Kidney epithelial cell (primary cell): Measurements from ENCODE around the genes OR52N1, OR52E6, OR52E5, APBB1, TAF10, DCHS1 and OR2D3.

- RAMPAGE, long total RNA = no peak
- RRBS = no CpG with 5 or more reads among the region's 5 CpGs
These were observed 7.5 kb downstream of the TRIM34 start for GRCh38 chr11:5632214-5632824.

DNA sequence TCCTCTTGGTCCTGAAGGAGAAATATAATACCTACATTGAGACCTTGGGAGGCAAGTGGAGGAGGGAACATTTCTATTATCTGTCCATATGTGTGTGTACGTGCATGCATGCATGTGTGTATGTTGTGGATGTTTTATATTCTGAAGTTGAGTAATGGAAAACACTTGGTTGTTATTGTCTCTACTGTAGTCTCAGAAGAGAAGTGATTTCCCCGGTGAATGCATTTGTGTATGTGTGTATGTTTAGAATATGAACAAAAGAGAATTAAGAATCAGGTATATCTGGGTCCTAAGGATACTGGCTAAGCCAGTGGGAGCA lies at the start of gene OR52N1:
TSS of gene OR52N1 (minus strand) at position 82 of the 319 bp plus-strand sequence.
- RAMPAGE, long total RNA = no peak
- RRBS = no CpG with 5 or more reads among the region's 2 CpGs

GRCh38 chr11:5841649-5842121 lies at the start of gene OR52E6:
TSS of gene OR52E6 (minus strand) at chr11:5841897.
- RAMPAGE, long total RNA = no peak
- RRBS = no CpG with 5 or more reads among the region's 2 CpGs

DNA sequence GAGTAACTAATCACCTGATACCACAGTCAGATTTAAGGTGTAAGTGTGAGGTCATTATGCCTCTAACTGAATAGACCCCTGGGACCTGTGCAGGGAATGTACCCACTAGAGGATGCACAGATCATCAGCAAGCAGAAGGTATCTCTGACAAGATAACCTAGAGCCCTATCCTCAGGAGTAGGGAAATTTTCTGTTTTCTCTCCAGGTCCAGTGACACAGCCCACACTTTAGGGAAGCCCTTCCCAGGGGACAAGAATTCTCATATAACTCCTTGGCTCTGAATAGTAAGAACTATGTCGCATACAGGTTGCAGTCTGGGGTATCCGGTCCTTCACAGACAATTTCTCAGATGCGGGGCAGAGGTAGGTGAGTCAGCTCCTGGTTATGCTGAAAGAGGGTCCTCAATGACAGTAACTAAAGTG lies at the start of gene OR52E5:
TSS of gene OR52E5 (plus strand) at position 300 of the 422 bp plus-strand sequence.
- RAMPAGE, long total RNA = no peak
- RRBS = no CpG with 5 or more reads among the region's 3 CpGs

DNA sequence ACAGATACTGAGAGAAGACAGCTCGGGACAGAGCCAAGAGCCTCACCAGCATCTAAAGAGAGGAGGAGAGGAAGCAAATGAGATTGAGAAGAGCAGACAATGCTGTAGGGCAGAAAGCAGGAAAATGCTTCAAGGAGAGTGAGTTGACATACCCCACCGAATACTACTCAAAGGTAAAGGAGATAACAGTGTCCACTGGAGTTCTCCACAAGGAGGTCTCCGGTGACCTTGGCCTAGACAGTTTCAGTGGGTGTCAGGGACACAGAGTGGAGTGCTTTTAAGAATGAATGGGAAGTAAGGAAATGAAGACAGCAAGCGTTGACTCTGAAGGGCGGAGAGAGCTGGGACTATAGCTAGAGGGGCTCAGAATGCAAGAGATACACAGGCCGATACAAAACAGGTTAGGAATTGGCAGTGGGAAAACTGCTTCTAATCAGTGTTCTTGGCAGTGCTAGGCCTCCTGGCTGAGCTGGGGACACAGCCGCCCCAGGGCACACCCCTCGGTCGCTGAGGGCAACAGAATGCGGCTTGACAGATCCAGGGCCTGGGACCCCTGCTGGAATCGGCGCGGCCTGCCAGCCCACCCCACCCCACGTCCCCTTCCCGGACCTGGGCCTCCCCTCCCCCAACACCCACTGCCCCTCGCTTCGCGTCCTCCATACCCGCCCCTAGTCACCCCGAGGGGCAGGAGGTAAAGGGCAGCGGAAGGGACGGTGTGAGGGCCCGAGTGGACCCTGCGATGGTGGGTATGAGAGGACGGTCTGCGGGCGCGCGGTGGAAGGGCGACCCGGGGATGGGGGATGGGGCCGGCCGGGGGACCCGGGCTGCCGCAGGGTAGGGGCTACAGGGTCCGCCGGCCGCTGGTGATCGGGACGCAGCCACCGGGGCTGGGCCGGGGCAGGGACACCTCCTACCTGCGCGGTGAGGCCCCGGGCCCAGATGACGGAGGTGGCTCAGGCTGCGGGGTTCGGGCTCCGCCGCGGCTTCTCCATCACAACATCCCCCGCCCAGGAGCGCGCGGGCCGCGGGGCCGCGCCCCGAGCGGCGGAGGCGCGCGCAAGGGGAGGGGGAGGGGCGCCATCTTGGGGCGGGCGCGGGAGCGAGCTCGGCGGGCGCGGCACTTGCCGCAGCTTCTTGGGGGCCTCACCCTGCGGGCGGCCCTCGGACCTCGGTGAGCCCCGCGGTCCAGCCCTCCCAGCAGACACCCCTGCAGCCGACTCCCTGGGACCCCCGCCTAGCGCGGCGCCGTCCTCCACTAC lies at the start of gene APBB1:
TSS of gene APBB1 (minus strand) at position 1,024 of the 1,259 bp plus-strand sequence.
- RAMPAGE, long total RNA = start-site peak on the minus strand centred at position 1,004 of the sequence, 23 bp wide, 158 and 93 reads in 2 replicates
- RRBS = 0% methylated on average over 2 of the region's 87 CpGs

- RAMPAGE, long total RNA = no peak
- RRBS = 1% methylated on average over 14 of the region's 35 CpGs
These were observed 425 bp upstream of the APBB1 start for GRCh38 chr11:6419330-6419707.

DNA sequence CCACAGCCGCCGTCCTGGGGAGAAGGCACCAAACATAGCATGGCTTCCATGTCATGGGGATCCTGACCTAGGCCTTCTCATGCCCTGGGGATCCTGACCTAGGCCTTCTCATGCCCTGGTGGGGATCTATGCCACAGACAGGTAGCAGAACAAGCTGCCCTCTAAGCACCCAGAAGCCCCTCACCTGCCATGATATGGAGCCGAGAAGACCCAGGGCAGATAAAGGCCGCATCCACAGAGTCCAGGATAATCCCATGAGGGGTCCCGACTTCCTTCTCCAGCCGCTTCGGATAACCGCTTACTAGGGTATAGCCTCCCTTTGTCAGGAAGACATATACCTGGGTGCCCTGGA lies 9.4 kb downstream of the HPX start:
- RAMPAGE, long total RNA = no peak
- RRBS = no CpG with 5 or more reads among the region's 8 CpGs

DNA sequence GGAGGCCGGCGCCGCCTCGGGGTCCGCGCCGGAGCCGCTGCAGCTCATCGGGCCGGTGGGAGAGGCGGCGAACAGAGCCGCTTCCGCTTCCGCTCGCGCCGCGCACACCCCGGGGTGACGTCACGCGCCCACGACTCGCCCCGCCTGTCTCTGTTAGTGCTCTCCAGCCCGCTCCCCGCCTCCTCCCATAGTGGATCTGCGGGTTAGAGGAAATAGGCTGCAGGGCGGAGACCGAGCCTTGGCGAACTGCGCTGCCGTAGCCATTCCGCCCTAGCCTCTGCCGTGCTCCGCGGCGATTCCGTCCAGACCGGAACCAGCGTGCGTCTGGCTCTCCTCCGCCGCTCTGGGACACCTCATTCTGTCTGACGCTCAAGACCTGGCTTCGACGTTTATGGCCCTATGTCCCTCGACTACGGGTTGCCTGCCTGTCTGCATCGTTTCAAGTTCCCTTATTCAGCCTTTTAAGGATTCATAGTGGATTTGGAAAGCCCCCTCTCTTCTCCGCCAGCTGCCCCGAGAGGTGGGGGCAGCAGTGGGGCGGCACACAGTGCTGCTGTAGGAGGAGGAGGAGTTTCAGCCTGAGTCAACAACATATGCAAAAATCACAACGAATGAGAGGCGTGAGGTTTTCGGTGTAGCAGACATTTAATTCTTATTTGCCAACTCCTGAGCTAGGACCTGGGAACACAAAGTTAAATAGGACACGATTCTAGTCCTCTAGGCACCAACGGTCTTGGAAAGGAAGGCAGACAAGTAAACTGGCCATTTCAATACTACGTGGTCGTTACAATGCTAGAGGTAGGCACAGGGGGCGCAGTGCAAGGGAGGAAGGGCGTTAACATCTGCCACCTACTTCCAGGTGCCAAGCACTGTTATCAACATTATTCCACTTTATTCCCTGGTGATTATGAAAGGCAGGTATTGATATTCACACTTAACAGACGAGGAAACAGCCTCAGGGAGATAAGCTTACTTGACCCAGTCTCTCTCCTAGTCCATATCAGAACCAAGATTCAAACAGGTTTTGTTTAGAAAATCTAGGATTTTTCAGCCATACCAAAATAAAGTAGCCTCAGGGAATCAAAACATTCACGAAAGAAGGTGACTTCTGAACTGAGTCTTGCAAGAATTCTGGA lies at the start of gene TAF10:
TSS of gene TAF10 (minus strand) at position 75 of the 1,136 bp plus-strand sequence.
- RAMPAGE, long total RNA = no peak
- RRBS = 2% methylated on average over 11 of the region's 65 CpGs

DNA sequence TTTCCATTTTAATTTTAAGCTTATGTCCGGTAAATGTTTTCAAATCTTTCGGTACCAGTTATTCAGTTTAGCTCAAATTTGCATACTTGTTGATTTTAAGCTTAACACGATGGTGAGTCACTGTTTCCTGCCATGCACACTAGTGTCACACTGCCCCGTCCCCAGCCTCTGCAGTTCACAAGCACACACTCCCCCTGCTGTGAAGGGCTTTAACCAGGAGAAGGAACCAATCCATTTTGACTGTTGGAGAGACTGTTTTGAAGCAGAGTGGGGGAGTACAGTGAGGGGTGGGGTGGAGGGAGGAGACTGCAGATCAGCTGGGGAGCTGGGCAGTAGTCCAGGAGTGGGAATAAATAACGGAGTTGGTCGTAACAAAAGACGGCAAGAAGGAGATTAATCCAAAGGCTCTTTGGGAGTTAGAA lies 1.1 kb downstream of the TPP1 start:
- RAMPAGE, long total RNA = no peak
- RRBS = no CpG with 5 or more reads among the region's 7 CpGs

- RAMPAGE, long total RNA = no peak
- RRBS = no CpG with 5 or more reads among the region's 16 CpGs
These were observed 518 bp downstream of the TPP1 start for GRCh38 chr11:6618490-6619318.

DNA sequence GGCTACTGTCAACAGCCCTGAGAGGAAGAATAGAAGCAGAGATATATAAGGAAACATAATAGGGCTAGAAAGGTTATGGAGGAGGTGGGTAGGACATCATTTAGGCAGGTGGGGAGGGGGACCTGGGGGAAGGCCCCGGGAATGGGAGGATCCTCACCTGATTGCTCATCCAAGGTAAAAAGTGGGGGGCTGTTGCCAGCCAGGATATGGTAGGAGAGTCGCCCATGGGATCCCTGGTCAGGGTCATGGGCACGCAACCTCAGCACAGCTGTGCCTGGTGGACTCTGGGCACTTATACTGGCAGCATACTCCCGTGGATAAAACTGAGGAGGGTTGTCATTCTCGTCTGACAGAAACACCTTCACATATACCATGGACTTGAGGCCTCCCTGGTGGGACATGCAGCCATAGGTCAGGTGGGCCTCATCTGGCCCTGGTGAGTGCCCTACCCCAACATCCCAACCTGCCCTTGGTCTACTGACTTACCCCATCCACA lies 14.5 kb upstream of the TPP1 start:
- RAMPAGE, long total RNA = no peak
- RRBS = no CpG with 5 or more reads among the region's 5 CpGs

- RAMPAGE, long total RNA = no peak
- RRBS = no CpG with 5 or more reads among the region's 5 CpGs
These were observed 17.7 kb downstream of the DCHS1 start for GRCh38 chr11:6637822-6638386.

GRCh38 chr11:6655673-6656169 lies at the start of gene DCHS1:
TSS of gene DCHS1 (minus strand) at chr11:6655809.
- RAMPAGE, long total RNA = no peak
- RRBS = 1% methylated on average over 18 of the region's 69 CpGs

DNA sequence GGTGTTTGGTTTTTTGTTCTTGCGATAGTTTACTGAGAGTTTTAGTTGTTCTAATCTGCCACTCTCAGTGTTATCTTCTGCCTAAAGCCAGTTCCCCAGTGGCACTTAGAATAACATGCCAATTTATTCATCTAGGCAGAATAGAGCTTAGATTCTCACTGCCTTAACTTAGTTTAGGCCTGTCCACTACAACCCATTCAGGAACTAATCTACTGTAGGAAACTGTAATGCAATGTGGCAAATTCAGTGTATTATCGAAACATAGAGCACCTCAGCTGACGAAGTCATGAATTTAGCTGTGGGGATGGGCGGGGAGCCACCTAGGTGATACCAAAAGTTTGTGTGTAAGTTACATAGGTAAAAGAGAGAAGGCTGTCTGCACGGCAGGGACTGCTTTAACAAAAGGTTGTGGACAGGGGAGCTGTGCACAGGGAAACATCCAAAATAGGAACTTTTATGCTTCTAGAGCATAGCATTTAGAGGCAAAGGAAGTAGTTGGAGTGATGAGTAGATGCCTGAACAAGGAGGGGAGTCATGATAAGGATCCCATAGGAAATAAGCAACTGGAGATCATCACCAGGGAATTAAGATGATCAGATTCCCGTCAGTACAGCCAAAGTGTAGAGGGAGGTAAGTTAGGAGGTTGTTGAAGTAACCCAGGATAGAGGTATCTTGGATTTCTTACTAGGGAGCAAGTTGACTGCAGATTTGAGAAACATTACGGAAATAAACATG lies 4.0 kb downstream of the MRPL17 start:
- RAMPAGE, long total RNA = no peak
- RRBS = no CpG with 5 or more reads among the region's 7 CpGs

GRCh38 chr11:6920557-6921289 lies at the start of gene OR2D3:
TSS of gene OR2D3 (plus strand) at chr11:6921002.
- RAMPAGE, long total RNA = no peak
- RRBS = no CpG with 5 or more reads among the region's 4 CpGs

- RAMPAGE, long total RNA = no peak
- RRBS = no CpG with 5 or more reads among the region's 7 CpGs
These were observed 68.8 kb downstream of the PPFIBP2 start for GRCh38 chr11:7582177-7583357.

- RAMPAGE, long total RNA = no peak
- RRBS = no CpG with 5 or more reads among the region's 5 CpGs
These were observed 4.3 kb upstream of the CYB5R2 start for GRCh38 chr11:7677529-7678121.

DNA sequence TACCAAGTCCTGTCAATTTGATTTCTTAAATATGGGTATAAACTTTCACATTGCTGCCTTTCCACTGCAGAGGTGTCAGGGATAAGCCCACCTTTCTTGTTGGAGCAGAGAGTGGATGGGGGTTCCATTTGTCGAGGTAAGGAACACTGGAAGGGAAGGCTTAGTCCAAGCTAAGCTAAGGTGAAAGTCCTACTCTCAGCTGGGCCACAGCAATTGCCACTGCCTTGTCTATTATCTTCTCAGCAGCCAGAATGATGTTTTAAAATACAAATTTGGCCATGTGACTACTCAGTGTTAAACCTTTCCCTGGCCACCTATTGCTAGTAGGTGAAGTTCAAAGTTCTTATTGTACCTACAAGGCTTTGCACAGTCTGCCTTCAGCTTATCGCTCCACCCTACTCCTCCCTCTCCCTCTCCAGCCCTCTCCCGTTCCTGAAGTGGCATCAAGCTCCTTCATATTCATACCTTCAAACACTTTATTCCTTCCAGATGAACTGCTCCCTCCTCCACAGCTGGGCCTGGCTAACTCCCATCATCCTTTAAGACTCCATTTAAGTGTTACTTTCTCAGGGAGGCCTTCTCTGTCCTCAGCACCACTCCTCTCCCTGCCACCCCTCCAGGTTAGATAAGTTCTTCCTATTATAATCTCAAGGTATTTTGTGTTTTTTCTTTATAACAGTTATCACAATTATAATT lies 37.3 kb downstream of the OR10A6 start:
- RAMPAGE, long total RNA = no peak
- RRBS = no CpG with 5 or more reads among the region's 3 CpGs

DNA sequence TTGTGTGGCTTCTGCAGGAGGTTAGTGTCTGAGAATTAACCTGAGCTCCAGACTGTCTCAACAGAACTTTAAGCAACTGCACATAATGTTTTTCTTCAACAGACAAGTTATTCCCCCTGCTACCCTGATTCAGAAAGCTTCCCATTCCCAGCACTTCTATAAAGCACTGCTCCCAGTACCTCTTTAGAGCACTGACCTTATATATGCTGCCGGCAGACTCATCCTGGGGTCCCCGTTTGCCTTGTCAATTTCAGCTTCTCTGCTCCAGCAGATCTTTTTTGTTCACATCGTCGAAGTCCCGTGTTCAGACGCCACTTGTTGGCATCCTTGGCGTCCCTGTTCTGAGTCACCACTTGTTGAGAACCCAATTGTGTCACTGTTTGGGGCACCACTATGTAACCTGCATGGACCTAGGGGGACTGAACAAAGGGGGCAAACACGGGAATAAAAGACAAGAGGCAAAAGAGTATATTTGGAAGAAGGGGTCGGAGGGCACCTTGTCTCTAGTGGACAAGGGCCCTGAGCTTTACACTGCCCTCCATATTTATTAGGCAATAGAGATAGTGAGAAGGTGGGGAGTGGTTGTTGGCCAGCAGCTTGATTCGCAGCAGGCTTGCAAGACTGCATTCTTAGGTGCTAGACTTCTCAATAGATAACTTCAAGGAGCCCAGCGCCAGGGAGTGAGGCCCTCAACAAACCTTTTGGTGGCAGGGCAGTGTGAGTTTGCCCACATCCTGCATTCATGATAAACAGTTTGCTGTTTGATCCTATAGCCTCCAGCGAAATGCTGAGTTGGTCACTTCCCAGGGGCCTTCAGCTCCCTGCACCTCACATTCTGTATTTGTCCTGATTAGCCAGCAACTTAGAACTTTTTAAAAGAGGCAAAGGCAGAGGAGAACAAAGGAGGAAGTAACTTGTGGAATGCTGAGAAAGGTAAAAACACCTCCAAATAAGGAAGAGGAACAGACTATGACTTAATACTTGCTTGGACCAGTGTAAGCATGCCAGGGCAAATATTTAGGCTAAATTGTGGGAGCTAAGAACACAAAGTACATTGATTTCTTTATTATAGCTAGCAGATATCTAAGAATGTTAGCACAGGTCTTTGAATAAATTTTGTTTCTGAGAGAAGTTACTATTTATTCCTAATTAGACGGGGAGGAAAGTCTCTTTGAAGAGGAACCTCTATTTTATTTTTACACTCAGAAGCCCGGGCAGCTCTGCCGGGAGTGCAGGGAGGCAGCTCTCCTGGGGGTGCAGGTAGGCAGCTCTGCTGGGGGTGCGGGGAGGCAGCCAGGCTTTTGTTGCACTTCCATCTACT lies 25.2 kb downstream of the OR10A6 start:
- RAMPAGE, long total RNA = no peak
- RRBS = no CpG with 5 or more reads among the region's 16 CpGs

DNA sequence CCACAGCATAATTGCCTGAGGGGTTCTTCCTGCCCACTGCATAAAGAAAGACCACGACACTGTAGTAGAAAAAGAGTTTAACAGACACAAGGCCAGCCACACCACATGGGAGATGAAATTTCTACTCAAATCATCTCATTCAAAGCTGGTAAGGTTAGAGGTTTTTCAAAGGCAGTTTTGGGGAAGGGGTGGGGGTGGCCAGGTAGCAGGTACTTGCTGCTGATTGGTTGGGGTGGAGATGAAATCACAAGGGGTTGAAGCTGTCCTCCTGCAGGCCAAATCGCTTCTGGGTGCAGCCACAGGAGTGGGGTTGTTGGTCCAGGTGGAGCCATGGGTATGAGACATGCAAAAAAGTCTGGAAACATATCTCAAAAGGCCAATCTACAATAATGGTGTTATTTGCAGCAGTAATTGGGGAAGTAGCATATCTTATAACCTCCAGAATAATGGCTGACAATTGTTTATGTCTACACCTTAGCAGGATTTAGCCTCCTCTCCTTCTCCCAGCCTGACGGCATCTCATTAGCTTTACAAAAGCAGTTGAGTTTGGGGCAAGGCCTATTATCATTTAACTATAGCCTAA lies 4.8 kb upstream of the NLRP10 start:
- RAMPAGE, long total RNA = no peak
- RRBS = no CpG with 5 or more reads among the region's 3 CpGs